HGPS cell (cell line): ENCODE data around the genes SRSF2 and MFSD11.

DNA sequence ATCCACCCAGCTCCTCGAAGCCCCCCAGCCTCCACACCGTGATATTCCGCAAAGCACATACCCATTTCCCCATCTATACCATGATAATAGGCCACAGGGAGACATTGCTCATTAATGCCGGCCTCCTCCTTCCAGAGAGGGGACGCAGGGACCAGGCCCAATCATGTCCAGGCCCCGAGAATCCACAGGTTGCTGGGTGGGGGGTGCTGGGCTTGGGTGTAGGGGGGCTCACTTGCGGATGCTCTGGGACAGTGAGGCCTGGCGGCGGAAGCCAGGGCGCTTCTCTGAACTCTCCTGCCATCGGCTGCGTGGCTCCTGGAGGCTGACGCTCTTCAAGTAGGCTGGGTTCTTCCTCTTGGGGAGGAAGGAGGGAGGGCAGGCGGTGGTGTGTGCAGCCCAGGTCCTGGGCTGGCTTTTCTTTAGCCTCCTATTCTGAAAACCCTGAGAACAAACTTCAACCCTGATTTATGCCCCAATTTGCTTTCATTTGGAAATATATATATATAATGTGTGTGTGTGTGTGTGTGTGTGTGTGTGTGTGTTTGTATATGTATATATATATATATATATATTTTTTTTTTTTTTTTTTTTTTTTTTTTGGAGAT lies 12.2 kb downstream of the AANAT start:
- RRBS: no CpG with 5 or more reads among the region's 14 CpGs

GRCh38 chr17:76487549-76488019 lies 13.6 kb downstream of the RHBDF2 start:
- RRBS: 100% methylated on average over 1 of the region's 14 CpGs

GRCh38 chr17:76499874-76500514 lies 1.2 kb downstream of the RHBDF2 start:
- RRBS: no CpG with 5 or more reads among the region's 10 CpGs

DNA sequence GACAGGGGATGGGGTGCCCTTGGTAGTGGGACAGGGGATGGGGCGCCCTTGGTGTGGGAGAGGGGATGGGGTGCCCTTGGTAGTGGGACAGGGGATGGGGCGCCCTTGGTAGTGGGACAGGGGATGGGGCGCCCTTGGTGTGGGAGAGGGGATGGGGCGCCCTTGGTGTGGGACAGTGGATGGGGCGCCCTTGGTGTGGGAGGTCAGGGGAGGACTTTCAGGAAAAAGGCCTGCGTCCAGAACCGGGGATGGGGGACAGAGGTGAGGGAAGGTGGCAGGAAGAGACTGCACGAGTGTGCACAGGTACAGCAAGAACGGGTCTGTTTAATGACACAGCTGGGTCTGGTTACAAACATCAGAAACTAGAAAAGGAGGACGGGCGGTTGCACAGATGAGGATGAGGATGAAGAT lies 10.5 kb downstream of the CYGB start:
- RRBS: no CpG with 5 or more reads among the region's 11 CpGs

DNA sequence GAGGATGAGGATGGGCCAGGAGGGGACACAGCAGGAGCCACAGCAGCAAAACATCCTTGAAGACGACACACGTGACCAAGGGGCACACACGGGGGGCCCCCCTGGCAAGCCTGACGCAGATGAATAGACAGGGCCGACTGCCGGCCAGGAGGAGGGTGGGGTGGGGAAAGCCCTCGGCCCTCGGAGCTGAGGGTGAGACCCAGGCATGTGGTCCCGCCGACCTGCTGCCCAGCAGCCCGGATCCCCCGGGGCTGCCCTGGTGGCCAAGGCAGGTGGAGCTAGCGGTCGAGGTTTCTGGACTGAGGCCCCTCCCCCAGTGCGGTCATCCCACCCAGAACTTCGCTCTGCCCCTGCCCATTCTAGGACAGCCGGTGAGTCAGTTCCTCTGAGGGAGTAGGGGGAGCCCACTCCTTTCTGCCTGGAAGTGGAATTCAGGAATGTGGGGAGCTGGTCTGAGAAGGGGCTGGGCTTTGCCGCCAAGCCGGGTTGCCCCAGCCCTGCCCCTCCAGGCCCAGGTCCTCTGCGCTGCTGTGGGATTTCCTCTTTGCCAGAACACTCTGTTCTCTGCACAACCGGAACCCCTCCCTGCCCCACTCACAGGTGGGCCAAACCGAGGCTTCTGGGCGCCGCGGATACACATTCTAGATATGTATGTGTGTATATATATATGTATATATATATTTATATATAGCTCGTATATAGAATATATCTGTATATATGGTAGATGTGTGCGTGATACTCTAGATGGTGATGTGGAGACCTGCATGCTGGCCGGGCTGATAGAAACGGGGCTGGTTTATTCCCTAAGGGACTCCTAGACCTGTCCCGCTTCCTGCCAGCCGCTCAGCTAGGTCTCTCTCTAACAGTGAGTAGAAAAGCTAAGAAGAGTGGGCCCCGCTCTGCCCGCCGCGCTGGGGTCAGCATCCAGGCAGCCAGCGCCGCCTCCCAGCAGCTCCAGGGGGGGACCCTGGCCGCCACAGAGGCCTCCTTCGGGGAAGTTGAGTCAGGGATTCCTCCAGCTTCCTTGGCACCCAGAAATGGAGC lies 9.7 kb downstream of the CYGB start:
- RRBS: 20% methylated on average over 6 of the region's 39 CpGs

DNA sequence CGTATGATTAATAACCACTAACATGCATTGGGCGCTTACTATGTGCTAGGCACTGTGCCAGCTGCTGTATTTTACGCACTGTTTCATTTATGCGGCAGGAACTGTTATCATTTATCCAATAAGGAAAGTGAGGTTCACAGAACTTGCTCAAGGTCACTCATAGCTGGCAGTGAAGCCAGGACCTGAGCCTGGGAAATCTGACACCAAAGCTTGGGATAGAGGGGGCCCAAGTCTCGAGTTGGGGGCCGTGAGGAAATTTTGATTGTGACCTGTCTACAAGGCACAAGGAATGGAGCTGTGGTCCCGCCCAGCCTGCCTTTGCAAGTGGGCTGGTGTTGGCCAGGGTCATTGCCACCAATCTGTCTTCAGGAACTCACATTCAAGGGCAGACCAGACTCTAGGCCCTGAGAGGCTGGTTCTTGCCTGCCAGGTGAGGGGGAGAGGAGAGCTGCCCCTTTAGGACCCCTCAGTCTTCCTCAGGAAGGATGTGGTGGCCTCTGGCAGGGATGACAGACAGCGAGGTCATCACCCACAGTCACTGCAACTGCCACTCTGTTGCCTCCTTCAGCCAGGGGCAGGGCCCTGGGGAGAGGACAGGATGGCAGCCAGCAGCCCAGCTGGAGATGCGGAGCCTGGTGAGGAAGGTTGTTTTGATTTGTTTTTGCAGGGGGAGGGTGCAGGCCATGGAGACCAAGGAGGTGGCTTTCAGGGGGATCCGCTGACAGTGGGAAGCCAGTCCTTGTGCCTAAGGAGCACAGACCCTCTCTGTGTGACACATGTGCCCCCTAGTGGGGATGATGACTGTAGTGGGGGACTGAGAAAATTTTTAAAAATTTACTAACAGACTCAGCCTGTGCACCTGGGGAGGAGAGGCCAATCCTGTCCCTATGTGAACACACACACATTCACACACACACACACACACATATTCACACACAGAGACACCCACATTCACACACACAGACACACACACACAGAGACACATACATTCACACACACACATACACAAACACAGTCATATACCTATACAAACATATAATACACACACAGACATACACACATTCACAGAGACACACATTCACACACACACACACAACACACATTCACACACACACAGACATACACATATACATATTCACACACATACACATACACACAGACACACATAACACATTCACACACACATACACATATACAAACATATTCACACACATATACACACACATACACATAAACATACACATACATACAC lies 7.3 kb downstream of the PRCD start:
- RRBS: no CpG with 5 or more reads among the region's 10 CpGs

- RRBS: no CpG with 5 or more reads among the region's 40 CpGs
Measured at GRCh38 chr17:76557318-76558060, 17.6 kb downstream of the PRCD start.

- RRBS: no CpG with 5 or more reads among the region's 9 CpGs
Measured at GRCh38 chr17:76564641-76565561, 20.8 kb downstream of the ST6GALNAC2 start.

DNA sequence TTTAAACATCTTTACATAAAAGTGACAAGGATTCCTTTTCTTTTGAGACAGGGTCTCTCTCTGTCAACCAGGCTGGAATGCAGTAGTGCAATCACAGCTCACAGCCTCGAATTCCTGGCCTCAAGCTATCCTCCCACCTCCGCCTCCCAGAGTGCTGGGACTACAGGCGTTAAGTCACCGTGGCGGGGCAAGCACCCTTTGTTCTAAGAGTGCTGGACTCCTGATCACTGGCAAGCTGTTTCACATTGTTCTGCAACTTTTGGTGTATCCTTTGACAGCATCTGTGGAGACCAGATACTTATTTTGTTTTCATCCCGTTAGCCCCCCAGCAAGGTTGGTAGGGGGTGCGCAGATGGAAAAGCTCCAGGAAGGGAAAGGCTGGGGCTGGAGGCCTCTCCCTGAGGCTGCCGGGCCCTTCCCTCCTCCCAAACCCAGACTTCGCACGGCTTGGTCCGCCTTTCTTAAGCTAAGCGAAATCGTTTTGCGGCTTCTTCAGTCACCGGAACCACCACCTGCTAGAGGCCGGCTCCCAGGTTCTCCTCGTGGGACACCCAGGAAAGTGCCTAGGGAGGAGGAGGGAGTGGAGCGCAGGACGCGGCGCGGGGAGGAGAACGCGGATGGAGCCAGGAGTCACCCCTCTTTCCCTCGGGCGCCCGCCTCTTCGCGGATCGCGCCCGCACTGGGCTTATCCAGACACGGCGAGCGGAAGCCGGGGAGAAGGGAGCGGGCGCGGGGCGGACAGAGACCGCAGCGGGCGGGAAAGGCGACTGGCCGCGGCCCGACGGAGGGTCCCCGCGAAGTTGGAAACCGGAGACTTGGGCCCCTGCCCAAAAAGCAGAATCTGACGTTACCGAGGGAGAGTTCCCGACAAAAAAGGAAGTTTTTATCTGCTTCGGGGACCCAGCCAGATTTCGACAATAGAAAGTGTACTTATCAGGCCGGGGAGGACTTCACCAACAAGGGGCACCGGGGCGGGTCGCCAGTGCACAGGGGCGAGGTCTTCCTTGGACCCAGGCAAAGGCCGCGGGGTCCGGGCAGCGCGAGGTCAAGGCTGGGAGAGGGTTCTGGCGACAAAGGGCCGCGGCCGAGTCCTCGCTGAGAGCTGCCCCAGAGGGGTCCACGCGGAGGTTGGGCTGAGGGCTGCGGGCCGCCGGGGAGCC lies 826 bp downstream of the ST6GALNAC2 start:
- RRBS: 7% methylated on average over 27 of the region's 76 CpGs

DNA sequence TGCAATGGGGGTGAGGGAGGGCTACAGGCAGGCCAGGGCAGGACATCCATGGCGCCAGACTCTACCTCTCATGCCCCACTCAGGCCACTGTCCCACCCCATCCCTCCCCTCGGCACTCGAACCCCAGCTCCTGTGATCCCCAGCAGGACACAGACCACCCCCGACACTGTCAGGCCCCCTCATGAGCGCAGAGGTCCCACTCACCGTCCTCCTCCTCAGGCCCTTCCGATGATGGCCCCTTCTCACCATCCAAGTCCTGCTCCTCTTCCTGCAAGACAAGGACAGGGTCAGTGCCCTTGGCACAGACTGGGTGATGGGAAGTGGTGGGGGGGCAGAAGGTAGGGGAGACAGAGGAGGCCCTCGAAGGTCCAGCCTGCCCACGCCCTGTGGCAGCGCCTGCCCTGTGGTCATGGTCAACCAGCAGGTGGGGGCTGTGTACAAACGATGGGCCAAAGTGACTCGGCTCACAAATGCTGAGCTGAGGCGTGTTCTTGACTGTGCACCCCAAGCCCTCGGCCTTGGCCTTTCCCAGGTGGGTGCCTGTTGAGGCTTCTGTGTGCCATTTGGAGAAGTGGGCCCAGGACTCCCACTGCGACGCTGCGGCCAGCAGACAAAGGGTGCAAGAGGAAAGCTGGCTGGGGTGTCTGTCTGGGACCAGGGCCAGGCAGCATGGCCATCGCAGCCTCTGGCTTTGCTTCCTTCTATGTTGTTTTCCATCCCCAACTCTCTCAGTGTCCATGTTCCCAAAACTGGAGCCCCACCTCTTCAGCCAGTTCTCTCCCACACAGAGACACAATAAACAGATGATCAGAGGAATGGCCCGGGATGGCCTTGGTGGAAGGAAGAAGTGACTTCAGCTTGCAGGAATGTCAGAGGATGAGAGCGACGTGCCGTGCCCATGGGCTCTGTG lies 22.6 kb downstream of the MXRA7 start:
- RRBS: no CpG with 5 or more reads among the region's 22 CpGs

GRCh38 chr17:76727141-76727607 lies 535 bp downstream of the METTL23 start:
- RRBS: 3% methylated on average over 5 of the region's 23 CpGs

DNA sequence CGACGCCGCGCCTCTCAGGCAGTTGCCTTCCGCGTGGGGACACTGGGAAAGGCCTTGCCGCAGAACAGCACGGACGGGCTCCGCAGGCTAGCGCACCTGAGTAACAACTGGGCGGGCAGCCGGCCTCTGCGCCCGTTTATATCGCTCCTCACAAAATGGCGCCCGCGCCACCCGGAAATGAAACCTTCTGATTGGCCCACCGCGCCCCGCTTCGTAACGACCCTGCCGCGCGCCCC lies at the start of gene SRSF2:
Gene SRSF2 (minus strand): TSS at position 109 of the 236 bp plus-strand sequence.
- RRBS: 1% methylated on average over 10 of the region's 28 CpGs

DNA sequence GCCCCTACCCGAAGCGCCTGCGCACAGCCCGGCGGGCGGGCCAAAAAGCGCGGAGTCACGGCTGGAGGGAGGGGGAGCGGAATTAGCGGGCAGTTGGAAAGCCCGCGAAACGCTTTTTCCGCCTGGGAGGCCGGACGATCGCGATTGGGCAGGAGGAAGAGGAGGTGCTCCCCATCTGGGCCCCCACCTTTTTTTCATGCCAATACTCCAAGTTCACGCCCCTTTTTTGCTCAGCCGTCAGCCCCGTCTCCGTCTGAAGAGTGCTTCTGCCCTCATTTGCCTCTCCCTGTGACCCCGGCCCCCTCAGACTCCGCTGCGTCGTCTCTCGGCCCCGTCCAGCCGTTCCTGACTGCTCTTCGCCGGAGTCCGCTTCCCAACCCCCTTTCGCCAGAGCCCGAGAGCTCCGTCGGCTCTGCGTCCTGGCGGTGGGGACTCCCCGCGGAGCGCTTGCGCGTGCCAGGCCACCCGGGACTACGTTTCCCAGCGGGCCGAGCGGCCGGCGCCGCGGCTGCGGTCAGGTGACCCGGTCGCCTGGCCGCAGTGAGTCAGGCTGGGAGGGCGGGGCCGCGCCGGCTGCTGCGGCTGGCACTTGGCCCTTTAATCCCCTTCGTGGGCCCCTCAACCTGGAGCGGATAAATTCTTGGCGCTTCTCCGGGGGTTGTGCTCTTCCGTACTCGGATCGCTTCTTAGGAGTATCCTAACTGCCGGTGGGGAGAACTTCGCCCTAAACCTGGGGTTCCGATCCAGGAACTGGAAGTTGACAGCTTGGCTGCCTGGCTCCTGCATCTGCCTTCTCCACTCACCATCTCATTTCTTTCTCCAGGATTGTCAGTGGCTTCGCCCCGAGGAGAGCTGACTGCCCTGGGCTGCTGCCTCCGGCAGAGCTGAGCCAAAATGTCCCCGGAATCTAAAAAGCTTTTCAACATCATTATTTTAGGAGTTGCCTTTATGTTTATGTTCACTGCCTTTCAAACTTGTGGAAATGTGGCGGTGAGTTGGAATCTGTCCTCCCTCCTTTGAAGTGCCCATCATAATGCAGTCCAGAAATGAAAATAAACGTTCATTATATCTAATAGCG lies at the start of gene MFSD11:
Gene MFSD11 (plus strand): TSS at position 661 of the 1,078 bp plus-strand sequence.
- RRBS: 2% methylated on average over 45 of the region's 79 CpGs

- RRBS: 4% methylated on average over 3 of the region's 10 CpGs
Measured at GRCh38 chr17:76841762-76842486, 26.3 kb upstream of the MGAT5B start.

GRCh38 chr17:77107417-77107969 lies 33.3 kb upstream of the SEC14L1 start:
- RRBS: no CpG with 5 or more reads among the region's 11 CpGs

DNA sequence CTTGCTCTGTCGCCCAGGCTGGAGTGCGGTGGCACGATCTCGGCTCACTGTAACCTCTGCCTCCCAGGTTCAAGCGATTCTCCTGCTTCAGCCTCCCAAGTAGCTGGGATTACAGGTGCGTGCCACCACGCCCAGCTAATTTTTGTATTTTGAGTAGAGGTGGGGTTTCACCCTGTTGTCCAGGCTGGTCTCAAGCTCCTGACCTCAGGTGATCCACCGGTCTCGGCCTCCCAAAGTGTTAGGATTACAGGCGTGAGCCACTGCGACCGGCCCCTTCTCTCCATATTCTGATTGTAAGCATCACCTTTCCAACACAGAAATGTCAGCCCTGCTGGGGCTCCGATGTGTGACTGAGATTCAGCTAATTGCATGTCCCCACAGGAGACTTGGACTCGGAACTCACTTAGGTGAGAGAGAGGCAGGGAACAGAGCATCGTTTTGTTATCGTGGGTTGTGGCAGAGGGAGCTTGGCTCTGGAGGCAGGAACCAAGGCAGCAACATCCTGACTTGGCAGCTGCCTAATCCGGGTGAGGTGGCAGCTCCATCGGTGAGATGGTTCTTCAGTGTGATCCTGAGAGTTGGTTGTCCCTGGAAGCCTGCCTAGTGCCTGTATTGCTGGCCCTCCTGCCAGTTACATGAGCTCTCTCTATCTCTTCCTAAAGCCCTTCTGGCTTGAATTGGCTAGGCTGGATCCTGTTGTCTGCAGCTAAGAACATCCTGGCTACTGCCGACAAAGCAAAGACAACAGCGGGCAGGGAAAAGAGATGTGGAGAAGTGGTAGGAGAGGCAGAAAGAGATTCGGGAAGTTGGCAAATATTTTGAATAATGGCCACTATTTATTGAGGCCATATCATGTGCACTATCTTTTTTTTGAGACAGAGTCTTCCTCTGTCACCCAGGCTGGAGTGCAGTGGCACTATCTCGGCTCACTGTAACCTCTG lies 20.0 kb upstream of the SEC14L1 start:
- RRBS: no CpG with 5 or more reads among the region's 22 CpGs

DNA sequence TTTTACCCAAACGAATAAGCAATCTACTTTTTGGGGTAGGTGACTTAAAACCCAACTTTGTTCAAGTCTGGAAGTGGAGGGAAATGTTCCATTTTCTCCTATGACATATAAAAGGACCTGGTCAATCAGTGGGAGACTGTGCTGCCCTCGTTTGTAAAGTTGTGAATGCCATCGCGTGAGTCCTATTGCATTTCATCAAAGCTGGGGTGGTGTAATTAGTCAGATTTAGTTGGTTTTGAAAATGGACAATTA lies 10.3 kb downstream of the SEC14L1 start:
- RRBS: no CpG with 5 or more reads among the region's 4 CpGs

DNA sequence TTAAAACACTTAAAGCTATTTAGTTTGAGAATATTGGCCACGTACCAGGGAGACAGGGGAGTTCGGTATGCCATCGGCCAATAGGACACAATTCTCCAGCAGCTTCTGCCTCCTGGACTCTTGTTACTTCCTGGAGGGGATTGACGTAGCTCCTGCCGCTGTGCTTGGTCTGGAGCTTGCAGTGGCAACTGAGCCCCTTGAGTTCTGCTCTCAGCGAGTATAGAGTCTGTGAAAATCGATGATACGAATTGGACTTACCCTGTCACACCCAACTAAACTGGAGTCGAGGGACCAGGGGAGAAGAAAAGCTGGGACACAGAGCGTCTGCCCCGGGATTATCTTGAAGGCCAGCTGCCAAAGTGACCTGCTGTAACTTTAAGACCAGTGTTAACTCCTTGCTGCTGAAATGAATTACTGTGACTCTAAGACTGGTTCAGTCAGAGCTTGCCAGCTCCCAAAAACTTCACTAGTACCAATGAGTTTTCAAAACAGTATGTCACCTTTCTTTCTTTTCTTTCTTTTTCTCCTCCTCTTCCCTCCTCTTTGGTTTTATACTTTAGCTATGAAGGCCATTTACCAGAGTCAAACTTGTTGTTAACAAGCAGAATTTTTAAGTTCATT lies 22.3 kb downstream of the SEC14L1 start:
- RRBS: no CpG with 5 or more reads among the region's 11 CpGs

- RRBS: 94% methylated on average over 6 of the region's 12 CpGs
Measured at GRCh38 chr17:77178628-77179001, 37.8 kb downstream of the SEC14L1 start.

- RRBS: no CpG with 5 or more reads among the region's 14 CpGs
Measured at GRCh38 chr17:77210101-77210797, 69.5 kb downstream of the SEC14L1 start.